ENCODE measurements around a stretch of chr5.

GRCh38 chr5:14949-15393 is 77.0 kb upstream of the PLEKHG4B start:
- PRO-cap, result no peak

DNA sequence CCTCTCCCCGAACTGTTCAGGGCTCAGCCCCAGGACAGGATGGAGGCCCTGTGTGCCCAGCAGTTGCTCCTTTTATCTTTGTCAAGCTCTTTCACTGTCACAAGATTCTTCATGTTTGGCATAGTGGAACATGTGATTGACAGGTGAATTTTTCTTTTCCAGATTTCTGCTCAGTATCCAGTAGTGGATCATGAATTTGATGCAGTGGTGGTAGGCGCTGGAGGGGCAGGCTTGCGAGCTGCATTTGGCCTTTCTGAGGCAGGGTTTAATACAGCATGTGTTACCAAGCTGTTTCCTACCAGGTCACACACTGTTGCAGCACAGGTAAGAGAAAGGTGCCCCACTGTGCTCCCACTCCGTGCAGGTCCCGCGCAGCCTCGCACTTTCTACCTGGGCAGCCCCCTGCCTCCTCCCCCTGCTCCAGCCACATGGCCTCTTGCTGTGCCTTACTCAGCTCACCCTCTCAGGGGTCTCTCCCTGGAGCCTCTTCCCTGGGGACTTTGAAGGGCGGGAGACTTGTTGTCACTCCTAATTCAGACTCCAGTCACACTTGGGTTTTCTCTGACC is 6.2 kb downstream of the SDHA start:
- PRO-cap, result no peak

DNA sequence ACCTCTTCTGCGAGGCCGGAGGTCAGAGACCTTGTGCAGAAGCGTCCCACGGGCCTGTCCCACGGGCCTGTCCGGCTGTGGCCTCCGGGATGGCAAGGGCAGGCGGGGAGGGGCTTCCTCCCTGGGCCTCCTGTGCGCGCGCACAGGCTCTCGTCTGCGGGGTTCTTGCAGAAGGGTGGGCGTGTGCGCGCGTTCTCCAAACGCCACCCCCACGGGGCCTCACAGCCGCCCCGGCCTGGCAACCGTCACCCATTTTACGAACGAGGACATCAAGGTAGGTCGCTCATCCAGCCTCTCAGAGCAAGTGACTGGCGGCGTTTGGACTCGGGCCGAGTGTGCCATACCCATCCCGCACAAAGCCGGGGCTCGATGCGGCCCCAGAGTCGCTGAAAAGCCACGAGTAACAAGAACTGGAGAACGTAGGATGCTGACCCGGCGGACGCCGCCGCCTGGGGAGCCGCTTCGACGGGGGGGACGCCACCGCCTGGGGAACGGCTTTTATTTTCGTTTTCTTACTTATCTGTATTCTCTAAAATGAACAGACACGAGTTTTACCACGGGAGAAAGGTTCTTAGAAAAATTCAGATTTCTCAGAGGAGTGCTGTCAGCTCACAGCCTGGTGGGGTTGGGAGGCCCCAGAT is 995 bp downstream of the AHRR start:
- PRO-cap, result no peak

DNA sequence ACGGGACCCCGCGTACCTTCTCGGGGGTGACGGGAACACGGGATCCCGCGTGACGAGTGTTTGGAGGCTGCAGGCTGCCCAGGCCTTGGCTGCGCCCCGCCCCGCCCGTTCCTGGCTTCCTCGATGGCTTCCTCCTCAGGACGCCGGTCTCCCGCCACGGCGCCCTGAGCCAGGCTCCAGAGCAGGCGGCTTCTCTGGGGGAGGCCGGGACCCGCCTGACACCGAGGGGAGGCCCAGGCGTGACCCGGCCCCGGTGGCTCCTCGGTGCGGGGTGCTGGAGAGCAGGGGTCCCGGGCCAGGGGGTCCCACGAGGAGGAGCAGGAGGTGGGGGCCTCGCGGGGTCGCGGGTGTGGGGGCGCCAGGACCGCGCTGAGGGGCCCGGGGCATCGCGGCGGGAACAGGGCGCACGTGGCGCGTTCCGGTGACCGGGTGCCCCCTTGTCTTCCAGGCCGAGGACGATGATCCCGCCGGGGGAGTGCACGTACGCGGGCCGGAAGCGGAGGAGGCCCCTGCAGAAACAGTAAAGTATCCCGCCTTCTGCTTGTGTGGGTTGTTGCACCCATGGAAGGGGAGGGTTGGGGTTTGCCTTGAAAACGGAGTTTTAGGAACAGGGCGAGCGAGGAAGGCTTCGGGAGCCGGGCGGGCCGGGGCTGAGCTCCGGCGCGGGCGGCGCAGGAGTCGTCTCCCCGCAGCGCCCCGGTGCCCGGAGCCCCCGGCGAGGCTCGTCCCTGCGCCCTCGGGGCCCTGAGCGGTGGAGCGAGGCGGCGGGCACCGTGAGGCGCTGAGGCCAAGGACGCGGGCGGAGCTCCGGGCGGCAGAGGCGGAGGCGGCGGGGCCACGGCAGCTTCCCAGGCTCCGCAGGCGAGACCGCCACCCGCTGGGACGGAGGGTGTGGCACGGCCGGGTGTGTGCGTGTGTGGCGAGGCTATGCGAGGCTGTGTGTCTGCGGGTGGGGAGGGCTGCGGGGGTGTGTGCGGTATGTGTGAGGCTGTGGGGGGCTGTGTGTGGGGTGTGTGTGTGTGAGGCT is 22.2 kb downstream of the AHRR start:
- PRO-cap, result no peak

- PRO-cap, result no peak
Observed at GRCh38 chr5:461783-462447, 18.9 kb downstream of the EXOC3 start.

- PRO-cap, result no peak
Observed at GRCh38 chr5:473408-473715, 30.4 kb downstream of the EXOC3 start.

GRCh38 chr5:522906-523749 is 1.1 kb downstream of the SLC9A3 start:
- PRO-cap, result bidirectional peak, plus-strand start at chr5:523321, minus-strand start at chr5:523085

DNA sequence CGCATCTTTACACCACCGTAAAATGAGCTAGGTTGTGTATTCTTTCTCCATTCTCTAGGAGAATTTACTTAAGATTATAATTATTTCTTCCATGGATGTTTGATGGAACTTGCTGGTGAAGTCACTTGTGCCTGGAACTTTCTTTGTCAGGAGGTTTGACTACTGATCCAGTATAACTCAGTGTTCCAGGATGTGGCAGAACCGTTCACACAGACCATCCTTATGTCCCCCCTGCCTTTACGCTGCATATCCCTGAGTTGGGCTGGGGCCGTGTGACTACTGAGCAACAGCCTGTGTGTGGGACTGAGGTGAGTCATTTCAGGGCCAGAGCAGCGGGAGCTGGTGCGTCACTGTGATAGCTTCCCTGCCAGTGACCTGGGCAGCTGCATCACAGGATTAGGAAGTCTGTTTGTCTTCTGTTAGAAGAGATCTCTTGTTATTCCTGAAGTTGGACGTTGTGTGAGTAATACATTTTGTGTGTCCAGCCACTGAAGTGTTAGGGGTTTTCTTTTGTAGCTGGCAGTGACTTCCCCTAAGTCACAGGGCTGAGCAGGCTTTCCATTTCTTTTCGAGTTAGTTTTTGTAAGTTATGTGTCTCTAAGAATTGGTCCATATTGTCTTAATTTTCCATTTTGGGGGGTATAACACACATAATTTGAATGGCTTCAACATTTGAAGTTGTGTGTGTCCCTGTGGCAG is 35.6 kb downstream of the TPPP start:
- PRO-cap, result no peak

GRCh38 chr5:671897-672643 is 21.1 kb downstream of the TPPP start:
- PRO-cap, result no peak

- PRO-cap, result unidirectional peak, plus-strand start at chr5:691248
Observed at GRCh38 chr5:690885-691475, 2.2 kb downstream of the TPPP start.

DNA sequence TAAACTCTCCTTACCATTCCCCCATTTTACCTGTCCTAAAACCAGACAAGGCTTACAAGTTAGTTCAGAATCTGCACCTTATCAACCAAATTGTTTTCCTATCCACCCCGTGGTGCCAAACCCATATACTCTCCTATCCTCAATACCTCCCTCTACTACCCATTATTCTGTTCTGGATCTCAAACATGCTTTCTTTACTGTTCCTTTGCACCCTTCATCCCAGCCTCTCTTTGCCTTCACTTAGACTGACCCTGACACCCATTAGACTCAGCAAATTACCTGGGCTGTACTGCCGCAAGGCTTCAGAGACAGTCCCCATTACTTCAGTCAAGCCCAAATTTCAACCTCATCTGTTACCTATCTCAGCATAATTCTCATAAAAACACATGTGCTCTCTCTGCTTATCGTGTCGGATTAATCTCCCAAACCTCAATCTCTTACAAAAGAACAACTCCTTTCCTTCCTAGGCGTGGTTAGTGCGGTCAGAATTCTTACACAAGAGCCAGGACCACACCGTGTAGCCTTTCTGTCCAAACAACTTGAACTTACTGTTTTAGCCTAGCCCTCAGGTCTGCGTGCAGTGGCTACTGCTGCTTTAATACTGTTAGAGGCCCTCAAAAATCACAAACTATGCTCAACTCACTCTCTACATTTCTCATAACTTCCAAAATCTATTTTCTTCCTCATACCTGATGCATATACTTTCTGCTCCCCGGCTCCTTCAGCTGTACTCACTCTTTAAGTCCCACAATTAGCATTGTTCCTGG is 12.9 kb upstream of the TPPP start:
- PRO-cap, result no peak

GRCh38 chr5:716541-717178 is 23.5 kb upstream of the TPPP start:
- PRO-cap, result no peak

DNA sequence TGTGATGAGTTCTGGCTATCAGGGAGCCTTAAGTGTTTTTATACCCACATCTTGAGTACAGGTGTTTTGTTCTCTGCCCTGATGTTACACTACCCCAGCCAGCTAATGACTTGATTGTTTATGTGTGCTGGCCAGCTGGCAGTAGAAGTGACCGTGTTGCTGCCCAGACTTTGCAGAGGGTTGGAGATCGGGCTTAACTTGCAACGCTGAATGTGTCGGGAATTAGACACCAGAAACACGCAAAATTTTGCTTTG is 16.9 kb upstream of the ZDHHC11B start:
- PRO-cap, result no peak

DNA sequence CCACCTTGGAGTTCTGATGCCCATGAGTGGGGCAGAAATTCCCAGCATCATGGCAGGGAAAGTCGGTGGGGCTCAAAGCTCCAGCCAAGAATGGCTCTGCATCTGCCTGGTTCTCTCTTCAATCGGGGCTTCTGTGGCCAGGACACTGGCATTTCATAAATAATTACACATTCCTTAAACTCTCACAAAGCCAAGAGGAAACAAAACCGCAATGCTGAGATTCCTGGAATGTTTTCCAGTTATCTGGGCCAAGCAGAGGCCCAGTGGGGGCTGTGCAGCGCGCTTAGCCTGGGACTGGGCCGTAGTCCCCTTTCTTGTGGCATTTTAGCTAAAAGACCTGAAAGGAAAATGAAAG is 51.8 kb upstream of the NKD2 start:
- PRO-cap, result no peak

- PRO-cap, result no peak
Observed at GRCh38 chr5:1003354-1003832, 5.2 kb upstream of the NKD2 start.

DNA sequence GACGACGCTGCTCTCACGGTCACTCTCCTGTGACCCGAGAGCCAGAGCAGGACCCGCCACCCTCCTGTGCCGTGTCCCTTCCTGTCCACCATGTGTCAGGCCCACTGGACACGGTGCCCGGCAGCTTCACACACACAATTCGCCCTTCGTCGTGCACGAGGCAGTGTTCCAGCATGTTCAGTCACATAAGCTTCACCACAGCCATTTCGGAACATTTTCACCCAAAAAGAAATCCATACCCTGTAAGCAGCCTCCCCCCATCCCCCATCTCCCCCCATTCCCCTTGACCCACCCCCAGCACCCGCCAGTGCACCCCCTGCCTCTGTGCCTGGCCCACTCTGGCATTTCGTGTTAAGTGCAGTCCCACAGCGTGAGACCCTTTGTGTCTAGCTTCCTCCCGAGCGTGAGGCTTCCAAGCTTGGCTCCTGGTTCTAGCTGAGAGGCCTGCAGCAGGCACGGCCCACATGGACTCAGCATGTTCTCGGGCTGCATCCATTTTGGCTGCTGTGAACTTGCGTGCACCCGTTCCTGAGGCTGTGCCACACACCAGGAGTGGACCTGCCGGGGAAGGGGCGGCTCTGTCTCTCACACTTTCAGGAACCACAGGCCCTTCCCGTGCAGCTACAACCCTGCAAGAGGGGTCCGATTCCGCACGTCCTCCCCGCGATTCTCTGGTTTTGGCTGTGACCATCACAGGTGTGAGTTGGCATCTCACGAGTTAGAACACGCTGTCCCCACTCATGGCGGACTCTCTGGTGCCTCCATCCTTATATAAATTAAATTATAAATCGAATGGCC is 40.7 kb downstream of the NKD2 start:
- PRO-cap, result no peak

GRCh38 chr5:1075278-1075858 is 36.5 kb downstream of the SLC12A7 start:
- PRO-cap, result no peak

GRCh38 chr5:1099747-1100543 is 11.9 kb downstream of the SLC12A7 start:
- PRO-cap, result no peak

DNA sequence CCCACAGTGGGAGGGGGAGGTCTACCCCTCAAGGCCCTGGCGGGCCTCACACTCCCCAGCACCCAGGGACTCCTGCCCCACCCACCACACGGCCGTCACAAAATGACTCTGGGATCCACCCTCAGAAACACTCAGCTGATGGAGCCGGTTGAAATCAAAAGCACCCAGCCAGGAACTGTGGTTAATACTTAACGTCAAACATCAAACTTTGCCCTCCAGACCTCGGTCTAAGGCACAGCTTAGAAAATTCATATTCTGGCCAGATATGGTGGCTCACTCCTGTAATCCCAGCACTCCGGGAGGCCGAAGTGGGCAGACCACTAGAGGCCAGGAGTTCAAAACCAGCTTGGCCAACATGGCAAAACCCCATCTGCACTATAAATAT is 6.0 kb downstream of the SLC12A7 start:
- PRO-cap, result no peak

- PRO-cap, result no peak
Observed at GRCh38 chr5:1107540-1108081, 4.3 kb downstream of the SLC12A7 start.

All from mucosa of descending colon (tissue), 1 donor.